Pericardium (tissue), 1 donor: ENCODE results near the genes S1PR5 and SMARCA4.

GRCh38 chr19:10271473-10272085, 659 bp downstream of the ICAM1 start:
- RRBS = no CpG with 5 or more reads among the region's 15 CpGs

DNA sequence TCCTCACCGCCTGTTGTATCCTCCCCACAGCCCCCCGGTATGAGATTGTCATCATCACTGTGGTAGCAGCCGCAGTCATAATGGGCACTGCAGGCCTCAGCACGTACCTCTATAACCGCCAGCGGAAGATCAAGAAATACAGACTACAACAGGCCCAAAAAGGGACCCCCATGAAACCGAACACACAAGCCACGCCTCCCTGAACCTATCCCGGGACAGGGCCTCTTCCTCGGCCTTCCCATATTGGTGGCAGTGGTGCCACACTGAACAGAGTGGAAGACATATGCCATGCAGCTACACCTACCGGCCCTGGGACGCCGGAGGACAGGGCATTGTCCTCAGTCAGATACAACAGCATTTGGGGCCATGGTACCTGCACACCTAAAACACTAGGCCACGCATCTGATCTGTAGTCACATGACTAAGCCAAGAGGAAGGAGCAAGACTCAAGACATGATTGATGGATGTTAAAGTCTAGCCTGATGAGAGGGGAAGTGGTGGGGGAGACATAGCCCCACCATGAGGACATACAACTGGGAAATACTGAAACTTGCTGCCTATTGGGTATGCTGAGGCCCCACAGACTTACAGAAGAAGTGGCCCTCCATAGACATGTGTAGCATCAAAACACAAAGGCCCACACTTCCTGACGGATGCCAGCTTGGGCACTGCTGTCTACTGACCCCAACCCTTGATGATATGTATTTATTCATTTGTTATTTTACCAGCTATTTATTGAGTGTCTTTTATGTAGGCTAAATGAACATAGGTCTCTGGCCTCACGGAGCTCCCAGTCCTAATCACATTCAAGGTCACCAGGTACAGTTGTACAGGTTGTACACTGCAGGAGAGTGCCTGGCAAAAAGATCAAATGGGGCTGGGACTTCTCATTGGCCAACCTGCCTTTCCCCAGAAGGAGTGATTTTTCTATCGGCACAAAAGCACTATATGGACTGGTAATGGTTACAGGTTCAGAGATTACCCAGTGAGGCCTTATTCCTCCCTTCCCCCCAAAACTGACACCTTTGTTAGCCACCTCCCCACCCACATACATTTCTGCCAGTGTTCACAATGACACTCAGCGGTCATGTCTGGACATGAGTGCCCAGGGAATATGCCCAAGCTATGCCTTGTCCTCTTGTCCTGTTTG, 1.3 kb upstream of the ICAM4 start:
- RRBS = 88% methylated on average over 5 of the region's 18 CpGs

DNA sequence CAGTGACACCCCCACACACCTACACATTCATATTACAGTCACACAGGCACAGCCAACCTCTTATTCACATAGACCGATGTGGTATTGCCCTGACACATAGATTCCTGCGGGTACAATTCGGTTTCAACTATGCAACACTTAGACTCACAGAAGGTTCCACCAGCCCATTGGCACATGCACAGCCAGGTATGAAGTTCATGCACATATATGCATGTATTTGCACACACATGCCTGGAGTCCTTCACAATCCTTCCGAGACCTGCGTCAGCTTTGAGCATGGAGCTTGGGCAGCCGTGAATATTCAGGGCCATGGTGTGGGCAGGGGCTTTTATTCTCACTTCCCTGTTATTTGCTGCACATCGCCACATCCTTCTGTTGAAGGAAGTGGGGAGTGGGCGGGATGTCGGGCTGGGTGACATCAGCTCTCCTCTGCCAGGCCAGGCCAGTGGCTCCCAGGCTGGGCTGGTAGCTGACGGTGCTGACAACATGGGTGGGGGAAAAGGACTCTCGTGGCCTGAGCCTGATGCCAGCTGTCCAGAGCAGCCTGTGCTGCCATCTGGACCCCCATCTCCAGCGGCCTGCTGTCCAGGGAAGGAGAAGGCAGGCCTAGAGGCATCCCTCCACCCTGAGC, 5.4 kb upstream of the CDC37 start:
- RRBS = no CpG with 5 or more reads among the region's 12 CpGs

GRCh38 chr19:10432694-10433409, 12.5 kb downstream of the PDE4A start:
- RRBS = no CpG with 5 or more reads among the region's 8 CpGs

GRCh38 chr19:10450418-10451406, 30.4 kb downstream of the PDE4A start:
- RRBS = no CpG with 5 or more reads among the region's 30 CpGs

DNA sequence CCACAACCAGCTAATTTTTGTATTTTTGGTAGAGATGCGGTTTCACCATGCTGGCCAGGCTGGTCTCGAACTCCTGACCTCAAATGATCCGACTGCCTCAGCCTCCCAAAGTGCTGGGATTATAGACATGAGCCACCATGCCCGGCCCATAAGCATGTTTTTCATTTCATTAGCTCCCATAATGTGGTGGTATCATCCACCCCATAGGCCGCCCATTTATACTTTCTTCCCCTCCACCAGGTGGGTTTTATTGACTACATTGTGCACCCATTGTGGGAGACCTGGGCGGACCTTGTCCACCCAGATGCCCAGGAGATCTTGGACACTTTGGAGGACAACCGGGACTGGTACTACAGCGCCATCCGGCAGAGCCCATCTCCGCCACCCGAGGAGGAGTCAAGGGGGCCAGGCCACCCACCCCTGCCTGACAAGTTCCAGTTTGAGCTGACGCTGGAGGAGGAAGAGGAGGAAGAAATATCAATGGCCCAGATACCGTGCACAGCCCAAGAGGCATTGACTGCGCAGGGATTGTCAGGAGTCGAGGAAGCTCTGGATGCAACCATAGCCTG, 36.4 kb downstream of the KEAP1 start:
- RRBS = no CpG with 5 or more reads among the region's 15 CpGs

- RRBS = no CpG with 5 or more reads among the region's 53 CpGs
Measured at GRCh38 chr19:10478321-10479585, 24.4 kb downstream of the KEAP1 start.

- RRBS = 4% methylated on average over 24 of the region's 48 CpGs
Measured at GRCh38 chr19:10517278-10517824, at the start of gene S1PR5. S1PR5 (minus strand) TSS chr19:10517447.

DNA sequence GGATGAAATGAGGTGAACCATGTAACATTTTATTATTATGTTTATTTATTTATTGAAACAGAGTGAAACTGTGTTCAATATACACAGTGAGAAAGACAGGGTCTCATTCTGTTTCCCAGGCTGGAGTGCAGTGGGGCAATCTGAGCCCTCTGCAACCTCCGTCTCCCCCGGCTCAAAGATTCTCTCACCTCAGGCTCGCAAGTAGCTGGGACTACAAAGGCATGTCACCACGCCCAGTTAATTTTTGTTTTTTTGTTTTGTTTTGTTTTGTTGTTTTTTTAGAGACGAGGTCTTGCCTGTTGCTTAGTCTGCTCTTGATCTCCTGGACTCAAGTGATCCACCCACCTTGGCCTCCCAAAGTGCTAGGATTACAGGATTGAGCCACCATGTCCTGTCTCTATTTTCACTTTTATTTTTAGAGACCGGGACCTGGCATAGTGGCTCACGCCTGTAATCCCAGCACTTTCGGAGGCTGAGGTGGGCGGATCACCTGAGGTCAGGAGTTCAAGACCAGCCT, 9.1 kb upstream of the SLC44A2 start:
- RRBS = no CpG with 5 or more reads among the region's 9 CpGs

DNA sequence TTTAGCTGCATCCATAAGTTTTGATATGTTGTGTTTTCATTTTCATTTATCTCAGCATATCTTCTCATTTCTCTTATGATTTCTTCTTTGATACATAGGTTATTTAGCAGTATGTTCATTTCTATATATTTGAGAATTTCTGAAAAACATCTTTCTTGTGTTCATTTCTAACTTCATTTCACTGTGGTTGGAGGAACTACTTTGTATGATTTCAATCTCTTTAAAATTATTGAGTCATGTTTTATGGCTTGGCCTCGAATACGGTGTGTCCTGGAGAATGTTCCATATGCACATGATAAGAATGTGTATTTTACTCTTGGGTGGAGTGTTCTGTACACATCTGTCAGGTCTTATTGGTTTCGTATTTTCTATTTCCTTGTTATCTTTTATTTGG, 22.9 kb downstream of the DNM2 start:
- RRBS = no CpG with 5 or more reads among the region's 3 CpGs

GRCh38 chr19:10752155-10752637, 34.3 kb downstream of the DNM2 start:
- RRBS = no CpG with 5 or more reads among the region's 9 CpGs

- RRBS = no CpG with 5 or more reads among the region's 16 CpGs
Measured at GRCh38 chr19:10761544-10762219, 43.8 kb downstream of the DNM2 start.

GRCh38 chr19:10795728-10796781, 40.0 kb downstream of the TMED1 start:
- RRBS = 90% methylated on average over 6 of the region's 29 CpGs

- RRBS = no CpG with 5 or more reads among the region's 16 CpGs
Measured at GRCh38 chr19:10796825-10797203, 39.2 kb downstream of the TMED1 start.

GRCh38 chr19:10811731-10812019, 24.3 kb downstream of the TMED1 start:
- RRBS = no CpG with 5 or more reads among the region's 3 CpGs

GRCh38 chr19:10819477-10820514, 16.2 kb downstream of the TMED1 start:
- RRBS = 88% methylated on average over 4 of the region's 31 CpGs

DNA sequence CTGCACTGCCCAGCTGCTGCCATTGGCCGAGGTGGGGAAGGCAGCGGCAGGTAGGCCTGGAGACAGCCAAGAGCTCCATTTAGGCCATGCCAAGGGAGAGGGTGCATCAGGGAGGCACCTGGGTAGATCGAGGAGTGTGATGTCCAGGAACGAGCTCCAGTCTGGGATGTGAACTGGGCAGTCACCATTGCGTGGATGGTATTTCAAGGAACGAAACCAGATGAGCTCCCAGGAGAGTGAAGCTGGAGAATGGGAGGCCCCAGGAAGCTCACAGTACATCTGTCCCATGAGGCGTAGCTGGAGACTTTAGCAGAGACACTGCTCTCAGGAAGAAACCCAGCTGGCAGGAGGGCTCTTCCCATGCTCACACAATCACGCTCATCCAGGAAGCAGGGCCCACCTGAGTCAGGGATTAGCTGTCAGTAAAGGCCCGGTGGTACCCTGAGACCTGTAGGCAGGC, 15.4 kb downstream of the TMED1 start:
- RRBS = no CpG with 5 or more reads among the region's 9 CpGs

- RRBS = no CpG with 5 or more reads among the region's 16 CpGs
Measured at GRCh38 chr19:10918521-10919294, 9.7 kb downstream of the YIPF2 start.

DNA sequence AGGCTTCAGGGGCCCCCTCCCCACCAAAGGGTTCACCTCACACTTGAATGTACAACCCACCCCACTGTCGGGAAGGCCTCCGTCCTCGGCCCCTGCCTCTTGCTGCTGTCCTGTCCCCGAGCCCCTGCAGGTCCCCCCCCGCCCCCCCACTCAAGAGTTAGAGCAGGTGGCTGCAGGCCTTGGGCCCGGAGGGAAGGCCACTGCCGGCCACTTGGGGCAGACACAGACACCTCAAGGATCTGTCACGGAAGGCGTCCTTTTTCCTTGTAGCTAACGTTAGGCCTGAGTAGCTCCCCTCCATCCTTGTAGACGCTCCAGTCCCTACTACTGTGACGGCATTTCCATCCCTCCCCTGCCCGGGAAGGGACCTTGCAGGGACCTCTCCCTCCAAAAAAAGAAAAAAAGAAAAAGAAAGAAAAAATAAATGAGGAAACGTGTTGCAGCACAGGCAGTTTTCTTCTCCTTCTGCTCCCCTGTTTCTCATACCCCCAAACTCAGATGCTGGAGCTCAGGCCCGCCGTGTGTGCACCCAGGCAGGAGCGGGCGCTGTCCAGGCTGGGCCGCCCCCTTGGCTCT, 6.0 kb downstream of the YIPF2 start:
- RRBS = no CpG with 5 or more reads among the region's 19 CpGs

- RRBS = 1% methylated on average over 67 of the region's 150 CpGs
Measured at GRCh38 chr19:10960777-10961937, at the start of gene SMARCA4. SMARCA4 (plus strand) TSS chr19:10961030.